Jurkat, Clone E6-1 (cell line): ENCODE measurements around a stretch of chr7.

GRCh38 chr7:100433230-100433883, 2.9 kb downstream of the PPP1R35 start:
- RRBS: no CpG with 5 or more reads among the region's 10 CpGs

- RRBS: no CpG with 5 or more reads among the region's 24 CpGs
Observed at GRCh38 chr7:100472397-100473461, 6.3 kb downstream of the TSC22D4 start.

DNA sequence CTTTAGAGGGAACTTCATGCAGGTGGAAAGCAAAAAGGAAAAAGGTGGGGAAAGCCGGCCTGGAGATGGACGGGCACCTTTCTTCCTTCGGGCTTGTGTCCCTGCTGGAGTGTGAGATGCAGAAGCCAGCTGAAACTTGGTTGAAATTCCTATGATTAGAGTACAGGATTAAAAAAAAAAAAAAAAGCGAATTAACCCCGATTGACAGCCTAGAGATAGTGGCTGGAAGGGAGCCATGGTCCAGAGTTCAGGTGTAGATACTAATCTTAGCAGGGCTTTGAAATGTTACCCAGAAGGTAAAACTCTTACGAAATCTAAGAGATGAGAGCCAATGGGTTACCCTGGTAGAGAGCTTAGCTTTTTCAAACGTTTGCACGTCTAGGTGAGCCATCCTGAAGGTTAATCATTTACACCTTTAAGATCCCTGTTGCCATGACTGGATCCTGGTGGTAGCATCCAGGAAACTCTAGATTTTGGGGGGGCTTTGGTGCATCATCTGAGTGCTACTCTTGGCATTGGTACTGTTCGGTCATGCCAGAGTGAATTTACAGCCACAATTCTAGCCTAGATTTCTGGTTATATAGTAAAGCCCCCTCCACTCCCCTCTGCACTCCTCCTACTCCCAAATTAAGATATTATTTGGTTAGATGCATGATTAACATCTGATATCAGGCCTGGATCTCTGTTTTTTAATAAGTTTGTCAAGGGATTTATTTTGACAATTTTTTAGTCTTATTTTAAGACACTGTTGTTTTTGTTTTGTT, 1.1 kb downstream of the AGFG2 start:
- RRBS: no CpG with 5 or more reads among the region's 9 CpGs

GRCh38 chr7:100552101-100552817, 13.3 kb downstream of the AGFG2 start:
- RRBS: no CpG with 5 or more reads among the region's 7 CpGs

DNA sequence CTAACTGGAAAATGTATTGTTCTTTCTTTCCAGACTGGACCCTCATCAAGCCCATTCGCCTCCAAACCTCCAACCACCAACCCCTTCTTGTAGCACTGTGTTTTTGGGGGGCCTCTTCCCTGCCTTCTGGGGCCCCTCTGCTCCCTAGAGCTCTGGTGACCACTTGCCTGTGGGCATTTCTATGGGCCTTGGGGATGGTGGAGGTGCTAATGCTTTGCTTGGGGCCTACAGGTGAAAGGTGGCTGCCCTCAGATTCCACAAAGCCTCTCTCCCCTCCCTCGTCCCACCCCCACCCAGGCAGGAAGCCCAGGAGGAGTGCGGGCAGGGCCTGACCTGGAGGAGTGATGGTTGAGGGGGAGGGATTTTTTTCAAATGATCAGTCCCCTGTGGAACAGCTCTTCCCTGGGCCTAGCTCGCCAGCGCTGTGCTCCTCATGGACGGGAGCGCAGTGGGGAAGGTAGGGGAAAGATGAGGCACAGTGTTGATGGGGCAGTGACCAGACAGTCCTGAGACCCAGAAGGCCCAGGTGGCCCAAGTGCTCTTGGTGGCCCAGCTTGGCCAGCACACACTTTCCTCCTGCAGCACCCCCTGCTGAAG, 8.7 kb downstream of the SAP25 start:
- RRBS: no CpG with 5 or more reads among the region's 7 CpGs

DNA sequence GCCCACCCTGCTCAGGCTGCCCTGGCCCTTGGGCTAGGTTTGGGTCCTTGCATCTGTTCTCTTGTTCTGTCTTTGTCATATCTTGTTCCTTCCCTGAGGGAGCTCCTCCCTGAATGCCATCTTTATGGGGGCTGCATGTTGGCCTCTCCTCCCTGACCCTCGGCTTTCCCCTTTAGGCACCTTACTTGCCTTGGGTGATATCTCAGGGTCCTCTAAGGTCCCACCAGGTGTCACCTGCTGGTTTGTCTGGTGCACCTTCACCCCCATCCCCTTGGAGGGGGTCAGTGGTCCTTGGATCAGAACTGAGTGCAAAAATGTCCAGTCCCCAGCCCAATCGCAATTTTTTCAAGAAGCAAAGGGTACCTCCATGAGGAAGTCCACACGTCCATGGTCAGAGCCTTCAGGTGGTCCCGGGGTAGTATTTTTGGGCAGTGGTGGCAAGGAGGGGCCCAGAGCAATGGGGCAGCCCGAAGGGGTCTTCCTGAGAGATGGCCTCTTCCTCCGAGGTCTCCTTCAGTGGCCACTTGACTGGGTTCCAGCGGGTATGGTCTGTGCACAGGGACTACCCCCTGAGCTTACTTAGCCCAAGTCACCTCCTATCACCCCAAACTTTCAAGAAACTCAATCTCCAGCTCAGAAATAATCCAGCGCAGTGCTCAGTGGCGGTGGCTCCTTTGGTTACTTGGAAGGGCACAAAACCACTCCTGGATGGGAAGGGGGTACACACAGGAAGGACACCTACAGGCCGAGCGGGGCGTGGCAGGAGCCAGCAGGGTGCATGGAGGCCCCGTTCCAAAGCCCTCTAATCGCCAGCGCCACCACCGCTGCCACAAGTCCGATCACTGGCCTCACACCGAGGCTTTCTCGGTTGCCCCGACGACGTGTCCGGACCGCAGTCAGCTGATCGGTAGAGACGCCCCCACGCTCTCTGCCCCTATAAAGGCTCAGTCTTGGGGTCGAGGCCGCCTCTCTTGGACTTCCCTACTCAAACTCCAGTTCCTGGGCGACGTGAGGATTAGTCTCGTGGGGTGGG, 4.6 kb downstream of the SAP25 start:
- RRBS: no CpG with 5 or more reads among the region's 32 CpGs

- RRBS: no CpG with 5 or more reads among the region's 27 CpGs
Observed at GRCh38 chr7:100576103-100577225, 2.8 kb upstream of the SAP25 start.

DNA sequence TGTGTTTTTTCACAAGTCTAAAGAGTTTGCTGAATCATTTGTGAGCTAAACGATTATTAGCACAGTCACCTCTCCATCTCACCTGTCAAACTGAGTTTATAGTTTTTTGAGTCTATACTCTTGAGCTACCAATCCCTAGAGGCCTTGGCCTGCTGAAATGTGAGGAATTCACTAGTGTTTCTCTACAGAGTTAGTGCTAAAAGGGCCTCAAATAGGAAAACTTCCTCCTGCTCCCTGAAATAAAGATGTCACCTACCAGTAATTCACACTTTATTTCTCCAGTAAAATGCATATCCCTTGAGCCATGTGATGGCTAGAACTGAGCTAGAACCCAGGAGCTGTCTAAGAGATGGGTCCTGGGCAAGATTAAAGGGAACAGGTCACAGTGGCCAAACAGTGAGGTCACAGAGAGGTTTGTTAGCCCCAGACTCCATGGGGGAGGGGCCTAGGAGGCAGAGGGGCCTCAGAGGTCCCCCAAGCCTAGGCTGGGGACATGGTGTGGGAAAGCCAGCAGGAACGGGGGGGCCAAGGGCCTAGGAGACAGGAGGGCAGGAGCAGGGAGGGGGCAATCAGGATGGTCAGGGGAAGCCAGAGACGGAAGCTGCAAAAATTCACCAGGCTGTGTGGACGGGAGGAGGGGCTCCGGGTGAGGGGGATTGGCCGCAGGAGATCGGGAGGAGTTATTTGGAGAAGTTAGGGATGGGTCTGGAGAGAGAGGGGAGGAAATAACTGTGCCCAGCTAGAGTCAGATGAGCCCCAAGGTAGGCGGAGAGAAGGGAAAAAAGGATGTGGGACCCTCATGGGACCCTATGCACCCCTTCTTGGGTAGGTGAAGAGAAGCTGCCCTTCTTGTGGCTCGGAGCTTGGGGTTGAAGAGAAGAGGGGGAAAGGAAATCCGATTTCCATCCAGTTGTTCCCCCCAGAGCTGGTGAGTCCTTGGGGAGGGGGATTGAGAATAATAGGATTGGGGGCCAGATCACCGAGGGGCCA, 3.3 kb downstream of the FBXO24 start:
- RRBS: no CpG with 5 or more reads among the region's 11 CpGs

DNA sequence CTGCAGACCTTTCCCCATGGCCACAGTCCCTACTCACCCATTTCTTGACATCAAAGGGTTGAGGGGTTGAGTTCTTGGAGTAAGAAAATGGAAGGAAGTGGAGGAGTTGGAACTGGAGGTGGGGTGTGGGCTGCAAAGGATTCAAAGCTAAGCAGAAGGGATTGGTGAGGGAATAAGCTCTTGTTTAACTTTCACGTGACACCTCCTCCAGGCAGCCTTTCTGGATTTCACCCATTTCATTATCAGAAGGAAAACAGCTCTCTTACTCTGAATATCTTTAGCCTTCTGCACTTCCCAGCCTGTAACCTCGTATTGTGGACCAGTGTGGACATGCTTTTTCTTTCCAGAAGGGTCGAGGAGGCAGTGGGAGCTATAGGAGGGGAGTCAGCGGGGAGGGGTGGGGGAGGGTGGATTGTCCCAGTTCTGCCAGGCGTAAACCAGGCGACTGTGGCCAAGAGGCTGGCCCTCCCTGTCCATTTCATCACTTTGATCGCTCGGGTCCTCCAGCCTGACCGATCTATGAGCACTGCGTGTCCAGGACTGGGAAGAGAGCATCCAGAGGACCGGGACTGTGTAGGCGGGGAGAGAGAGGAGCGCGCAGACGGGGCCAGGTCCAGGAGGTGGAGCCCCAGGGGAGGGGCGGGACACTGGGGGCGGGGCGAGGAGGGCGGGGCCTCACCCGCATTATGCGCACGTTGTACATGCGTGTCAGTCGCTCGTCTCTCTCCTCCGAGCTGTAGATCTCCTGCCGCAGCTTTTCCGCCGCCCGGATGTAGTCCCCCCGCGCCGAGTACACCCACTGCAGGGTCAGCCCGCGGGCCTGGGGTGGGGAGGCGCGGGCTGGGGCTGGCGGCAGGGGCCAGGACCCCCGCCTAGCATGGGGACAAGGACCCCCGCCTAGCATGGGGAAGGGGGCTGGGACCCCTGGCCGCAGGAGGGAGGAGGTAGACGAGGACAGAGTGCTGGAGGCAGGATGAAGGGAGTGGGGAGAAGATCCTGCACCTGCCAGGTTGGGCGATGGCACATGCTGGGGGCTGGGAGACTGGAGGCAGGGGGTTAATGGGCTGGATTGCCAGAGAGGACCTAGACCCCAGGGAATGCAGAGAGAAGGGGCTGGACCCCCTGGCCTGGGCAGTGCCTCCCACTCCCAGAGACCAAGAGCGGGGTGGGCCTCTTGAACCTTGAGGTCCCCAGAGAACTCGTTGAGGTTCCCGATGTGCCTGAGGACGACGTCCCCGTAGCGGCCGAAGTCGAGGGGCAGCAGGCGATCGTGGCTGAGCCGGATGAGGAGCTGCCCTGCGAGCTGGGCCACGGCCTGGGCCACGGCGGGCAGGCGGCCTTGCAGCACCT, 14.2 kb downstream of the MOSPD3 start:
- RRBS: no CpG with 5 or more reads among the region's 60 CpGs

GRCh38 chr7:100800460-100801226, 26.7 kb downstream of the EPHB4 start:
- RRBS: 7% methylated on average over 2 of the region's 11 CpGs

DNA sequence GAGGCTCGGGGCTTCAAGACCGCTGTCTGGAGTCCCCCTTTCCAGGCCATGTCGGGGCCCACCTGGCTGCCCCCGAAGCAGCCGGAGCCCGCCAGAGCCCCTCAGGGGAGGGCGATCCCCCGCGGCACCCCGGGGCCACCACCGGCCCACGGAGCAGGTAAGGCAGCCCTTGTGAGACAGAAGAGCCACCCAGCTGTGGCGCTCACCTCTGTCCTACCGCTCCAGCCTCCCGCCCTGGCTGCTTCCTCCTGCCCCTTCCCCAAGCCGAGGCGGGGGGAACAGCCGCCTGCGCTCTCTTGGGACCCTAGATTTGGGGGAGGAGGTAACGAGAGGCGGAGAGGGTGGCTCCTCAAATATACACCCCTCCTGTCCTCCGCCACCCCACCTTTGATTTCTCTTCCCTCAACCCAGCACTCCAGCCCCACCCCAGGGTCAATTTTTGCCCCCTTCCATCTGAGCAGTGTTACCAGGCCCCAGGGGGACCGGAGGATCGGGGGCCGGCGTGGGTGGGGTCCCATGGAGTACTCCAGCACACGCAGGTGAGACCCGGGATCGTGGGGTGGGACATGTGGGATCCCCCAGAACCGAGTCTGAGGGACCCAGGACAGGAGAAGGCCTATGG, 374 bp downstream of the TRIP6 start:
- RRBS: 67% methylated on average over 8 of the region's 30 CpGs

DNA sequence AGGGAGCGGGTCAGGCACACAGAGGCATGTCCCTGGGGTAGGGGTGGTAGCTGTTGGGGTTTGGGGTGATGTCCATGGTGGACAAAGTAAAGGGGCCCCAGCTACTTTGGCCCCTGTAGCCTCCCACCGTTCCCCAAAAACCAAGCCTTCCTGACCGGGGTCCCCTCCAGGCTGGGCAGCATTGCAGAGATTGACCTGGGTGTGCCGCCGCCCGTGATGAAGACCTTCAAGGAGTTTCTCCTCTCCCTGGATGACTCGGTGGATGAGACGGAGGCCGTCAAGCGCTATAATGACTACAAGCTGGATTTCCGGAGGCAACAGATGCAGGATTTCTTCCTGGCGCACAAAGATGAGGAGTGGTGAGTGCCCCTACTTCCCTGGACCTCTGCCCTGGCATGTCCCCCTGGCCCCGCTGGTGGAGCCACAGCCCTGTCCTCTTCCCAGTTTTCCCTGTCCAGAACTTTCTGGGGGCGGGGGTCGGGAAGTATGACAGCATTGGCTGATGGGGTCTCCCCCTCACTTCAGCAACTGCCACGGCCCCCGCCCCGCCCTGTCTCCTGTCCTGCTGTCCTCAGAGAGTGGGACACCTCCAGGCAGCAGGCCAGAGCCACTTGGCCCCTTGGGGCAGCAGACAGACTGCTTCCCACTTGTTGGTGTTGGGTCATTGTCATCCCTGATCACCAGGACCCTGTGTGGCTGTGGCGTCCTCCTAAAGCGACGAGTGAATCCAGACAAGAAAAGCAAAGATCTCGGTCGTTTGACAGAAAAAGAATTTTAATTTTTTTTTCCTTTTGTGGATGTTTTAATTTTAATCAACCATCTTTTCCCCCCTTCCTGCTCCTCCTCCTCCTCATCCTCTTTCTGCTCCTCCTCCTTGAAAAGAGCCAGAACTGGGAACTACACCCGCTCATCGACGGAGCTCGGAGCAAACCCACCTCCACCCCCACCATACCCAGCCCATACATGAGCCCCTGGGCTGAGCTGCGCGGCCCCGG, 7.3 kb downstream of the SRRT start:
- RRBS: no CpG with 5 or more reads among the region's 30 CpGs

GRCh38 chr7:100975330-100975986, 6.1 kb downstream of the MUC12 start:
- RRBS: no CpG with 5 or more reads among the region's 6 CpGs

- RRBS: no CpG with 5 or more reads among the region's 6 CpGs
Observed at GRCh38 chr7:101021662-101022243, 1.9 kb downstream of the MUC17 start.

GRCh38 chr7:101065958-101066735, 19.1 kb upstream of the TRIM56 start:
- RRBS: no CpG with 5 or more reads among the region's 15 CpGs

DNA sequence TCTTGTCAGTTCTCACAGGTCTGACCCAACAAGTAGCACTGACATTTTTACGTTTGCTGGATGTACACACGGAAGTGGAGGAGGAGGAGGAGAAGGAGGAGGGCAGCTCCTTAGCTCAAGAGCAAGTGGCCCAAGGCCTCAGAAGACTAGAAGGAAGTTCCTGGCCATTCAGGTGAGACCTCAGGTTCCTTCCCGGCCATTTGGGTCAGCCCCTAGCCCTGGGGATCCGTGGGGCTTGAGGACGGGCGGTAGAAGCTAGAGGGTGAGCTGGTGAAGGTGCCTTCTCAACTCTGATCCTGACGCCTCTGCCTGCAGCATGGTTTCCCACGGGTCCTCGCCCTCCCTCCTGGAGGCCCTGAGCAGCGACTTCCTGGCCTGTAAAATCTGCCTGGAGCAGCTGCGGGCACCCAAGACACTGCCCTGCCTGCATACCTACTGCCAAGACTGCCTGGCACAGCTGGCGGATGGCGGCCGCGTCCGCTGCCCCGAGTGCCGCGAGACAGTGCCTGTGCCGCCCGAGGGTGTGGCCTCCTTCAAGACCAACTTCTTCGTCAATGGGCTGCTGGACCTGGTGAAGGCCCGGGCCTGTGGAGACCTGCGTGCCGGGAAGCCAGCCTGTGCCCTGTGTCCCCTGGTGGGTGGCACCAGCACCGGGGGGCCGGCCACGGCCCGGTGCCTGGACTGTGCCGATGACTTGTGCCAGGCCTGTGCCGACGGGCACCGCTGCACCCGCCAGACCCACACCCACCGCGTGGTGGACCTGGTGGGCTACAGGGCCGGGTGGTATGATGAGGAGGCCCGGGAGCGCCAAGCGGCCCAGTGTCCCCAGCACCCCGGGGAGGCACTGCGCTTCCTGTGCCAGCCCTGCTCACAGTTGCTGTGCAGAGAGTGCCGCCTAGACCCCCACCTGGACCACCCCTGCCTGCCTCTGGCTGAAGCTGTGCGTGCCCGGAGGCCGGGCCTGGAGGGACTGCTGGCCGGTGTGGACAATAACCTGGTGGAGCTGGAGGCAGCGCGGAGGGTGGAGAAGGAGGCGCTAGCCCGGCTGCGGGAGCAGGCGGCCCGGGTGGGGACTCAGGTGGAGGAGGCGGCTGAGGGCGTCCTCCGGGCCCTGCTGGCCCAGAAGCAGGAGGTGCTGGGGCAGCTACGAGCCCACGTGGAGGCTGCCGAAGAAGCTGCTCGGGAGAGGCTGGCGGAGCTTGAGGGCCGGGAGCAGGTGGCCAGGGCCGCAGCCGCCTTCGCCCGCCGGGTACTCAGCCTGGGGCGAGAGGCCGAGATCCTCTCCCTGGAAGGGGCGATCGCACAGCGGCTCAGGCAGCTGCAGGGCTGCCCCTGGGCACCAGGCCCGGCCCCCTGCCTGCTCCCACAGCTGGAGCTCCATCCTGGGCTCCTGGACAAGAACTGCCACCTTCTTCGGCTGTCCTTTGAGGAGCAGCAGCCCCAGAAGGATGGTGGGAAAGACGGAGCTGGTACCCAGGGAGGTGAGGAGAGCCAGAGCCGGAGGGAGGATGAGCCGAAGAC, 2.3 kb downstream of the TRIM56 start:
- RRBS: 95% methylated on average over 13 of the region's 78 CpGs

DNA sequence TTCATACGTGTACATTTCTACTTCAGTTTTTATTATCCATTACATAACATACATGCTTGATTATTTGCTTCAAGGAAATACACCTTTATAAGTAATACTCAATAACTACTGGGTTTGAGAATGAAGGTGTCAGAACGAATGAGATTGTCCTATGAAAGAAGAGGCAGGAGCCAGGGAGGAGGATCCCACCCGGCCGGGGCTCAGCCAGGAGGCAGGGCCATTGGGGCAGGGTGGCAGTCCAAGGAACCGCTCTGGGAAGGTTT, 9.1 kb downstream of the TRIM56 start:
- RRBS: no CpG with 5 or more reads among the region's 5 CpGs

- RRBS: no CpG with 5 or more reads among the region's 11 CpGs
Observed at GRCh38 chr7:101136765-101137432, 10.0 kb downstream of the SERPINE1 start.

GRCh38 chr7:101138952-101139378, 12.1 kb downstream of the SERPINE1 start:
- RRBS: no CpG with 5 or more reads among the region's 5 CpGs

GRCh38 chr7:101154860-101155459, 684 bp downstream of the AP1S1 start:
- RRBS: no CpG with 5 or more reads among the region's 24 CpGs